ENCODE data around the gene NXN.

- PRO-cap, result no peak
Observed at GRCh38 chr17:144706-145528, 7.5 kb downstream of the SCGB1C2 start.

GRCh38 chr17:347963-348590 is 4.5 kb downstream of the RPH3AL start:
- PRO-cap, result no peak

DNA sequence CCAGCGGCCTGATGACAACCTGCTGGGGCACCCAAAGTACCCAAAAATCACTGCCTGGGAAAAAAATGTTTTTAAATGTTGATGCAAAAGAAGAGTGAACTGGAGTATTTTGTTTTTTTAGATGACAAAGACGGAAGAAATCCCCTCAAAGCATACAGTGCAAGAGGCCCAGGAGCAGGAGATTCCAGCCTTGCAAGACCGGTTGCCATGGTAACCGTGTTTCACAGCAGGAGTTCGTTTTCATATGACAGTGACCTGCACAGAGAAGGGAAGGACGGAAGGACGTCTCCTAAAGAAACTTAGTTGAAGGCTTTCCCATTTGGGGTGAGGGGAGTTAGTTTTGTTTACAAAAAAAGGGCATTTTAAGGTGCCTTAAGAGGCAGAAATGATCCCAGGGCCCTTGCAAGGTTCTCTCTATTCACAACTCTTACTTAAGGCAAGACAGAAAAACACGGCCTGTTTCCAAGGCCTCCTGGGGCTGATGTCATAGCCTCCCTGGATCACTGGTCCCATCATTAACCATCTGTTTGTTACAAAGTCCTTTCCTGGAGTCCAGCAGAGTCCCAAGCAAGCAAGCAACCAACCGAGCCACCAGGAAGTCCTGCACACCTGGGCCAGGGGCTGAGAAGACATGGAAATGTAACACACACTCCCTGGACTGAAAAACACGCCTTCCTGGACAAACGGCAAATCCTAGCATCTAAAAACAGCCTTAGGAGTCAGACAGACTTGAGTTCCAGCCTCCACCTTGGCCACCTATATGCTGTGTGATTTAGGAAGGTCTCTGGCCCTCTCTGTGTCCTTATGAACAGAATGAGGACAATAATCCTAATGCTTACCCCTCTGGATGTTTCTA is 27.3 kb upstream of the C17orf97 start:
- PRO-cap, result no peak

DNA sequence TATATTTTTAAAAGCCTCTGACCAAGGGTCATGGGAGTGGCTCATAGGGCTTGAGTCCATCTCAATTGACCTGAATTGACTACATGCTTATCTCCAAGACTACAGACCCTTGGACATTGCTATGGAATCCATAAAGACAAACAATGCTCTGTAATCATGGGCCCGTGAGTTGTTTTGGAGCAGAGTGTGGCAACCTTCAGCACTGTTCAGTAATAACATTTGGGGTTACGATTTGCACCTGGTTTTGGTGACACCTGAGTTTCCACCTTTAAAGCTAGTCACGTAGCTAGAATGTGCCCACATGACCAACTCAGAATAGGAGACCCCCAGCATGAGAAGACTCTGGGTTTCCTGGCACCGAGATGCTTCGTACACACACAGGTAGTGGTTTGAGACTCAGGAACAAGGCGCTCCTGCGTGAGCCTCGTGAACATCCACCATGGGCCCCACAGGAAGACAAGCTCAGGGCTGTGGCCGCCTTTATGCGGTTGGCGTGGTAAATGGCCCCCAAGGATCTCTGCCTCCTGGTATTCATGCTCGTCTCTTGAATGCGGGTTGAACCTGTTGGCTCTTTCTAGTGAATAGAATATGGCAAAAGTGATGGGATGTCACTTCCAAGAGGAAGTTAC is 9.1 kb downstream of the C17orf97 start:
- PRO-cap, result no peak

DNA sequence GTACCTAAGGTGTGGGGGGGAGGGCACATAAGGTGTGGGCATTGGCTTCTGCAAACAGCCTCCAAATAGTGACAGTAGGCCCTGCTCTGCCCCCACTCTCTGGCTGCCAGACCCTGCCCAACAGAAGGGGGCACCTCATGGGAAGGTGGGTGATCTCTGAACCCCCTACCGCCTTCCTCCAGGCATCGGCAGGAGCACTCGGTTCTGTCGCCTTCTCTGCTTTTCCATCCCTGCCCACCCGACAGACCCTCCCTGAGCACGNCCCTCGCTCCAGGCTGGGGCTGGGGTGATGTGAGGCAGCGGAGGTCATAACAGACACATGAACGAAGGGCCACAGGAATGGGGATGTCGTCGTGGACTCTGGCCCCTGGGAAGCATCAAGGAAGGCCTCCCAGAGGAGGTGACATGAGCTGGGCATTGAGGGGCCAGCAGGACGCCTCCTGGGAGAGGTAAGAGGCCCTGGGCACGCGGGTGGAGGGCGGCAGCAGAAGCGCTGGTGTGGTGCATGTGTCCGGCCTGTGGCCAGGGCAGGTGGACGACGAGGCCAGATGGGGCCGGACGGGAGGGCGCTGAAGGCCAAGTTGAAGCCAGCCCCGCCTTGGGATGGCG is 79.1 kb downstream of the C17orf97 start:
- PRO-cap, result no peak

- PRO-cap, result no peak
Observed at GRCh38 chr17:545115-545801, 135.1 kb downstream of the C17orf97 start.

DNA sequence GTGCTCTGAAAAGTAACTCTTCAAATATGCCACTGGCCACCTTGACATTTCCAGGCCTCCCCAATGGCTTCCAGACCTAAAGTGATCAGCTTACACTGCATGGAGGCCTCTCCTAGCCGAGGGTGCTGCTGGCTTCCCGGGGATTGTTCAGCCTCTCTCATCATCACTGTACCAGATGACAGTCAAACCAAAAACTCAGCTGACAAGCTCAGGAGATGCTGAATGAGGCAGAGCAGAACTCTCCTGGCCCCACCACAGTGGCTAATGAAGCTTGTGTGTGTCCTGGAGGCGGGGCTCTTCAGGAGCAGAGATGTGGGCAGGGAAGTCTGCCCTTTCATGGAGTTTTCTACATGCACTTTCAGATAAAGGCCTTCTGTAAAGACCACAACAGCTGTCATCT is 113.3 kb downstream of the VPS53 start:
- PRO-cap, result no peak

GRCh38 chr17:728790-729445 is 3.5 kb upstream of the TLCD3A start:
- PRO-cap, result no peak

DNA sequence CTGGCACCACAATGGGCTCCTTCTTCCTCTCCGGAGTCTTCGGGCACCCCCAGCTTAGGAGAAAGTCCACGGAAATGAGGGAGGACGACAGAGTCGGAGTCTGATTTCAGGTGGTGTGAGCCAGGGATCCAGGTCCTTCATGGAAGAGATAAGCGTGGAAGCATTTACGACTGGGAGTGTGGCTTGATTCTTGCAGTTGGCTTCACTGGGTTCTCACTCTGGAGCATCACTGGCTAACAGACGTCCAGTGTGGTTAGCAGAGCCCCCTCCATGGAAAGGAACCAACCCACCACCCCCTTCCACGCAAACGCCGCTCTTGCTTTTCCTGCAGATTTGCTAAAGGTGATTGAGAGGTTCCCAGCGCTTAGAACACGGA is 878 bp downstream of the TLCD3A start:
- PRO-cap, result no peak

DNA sequence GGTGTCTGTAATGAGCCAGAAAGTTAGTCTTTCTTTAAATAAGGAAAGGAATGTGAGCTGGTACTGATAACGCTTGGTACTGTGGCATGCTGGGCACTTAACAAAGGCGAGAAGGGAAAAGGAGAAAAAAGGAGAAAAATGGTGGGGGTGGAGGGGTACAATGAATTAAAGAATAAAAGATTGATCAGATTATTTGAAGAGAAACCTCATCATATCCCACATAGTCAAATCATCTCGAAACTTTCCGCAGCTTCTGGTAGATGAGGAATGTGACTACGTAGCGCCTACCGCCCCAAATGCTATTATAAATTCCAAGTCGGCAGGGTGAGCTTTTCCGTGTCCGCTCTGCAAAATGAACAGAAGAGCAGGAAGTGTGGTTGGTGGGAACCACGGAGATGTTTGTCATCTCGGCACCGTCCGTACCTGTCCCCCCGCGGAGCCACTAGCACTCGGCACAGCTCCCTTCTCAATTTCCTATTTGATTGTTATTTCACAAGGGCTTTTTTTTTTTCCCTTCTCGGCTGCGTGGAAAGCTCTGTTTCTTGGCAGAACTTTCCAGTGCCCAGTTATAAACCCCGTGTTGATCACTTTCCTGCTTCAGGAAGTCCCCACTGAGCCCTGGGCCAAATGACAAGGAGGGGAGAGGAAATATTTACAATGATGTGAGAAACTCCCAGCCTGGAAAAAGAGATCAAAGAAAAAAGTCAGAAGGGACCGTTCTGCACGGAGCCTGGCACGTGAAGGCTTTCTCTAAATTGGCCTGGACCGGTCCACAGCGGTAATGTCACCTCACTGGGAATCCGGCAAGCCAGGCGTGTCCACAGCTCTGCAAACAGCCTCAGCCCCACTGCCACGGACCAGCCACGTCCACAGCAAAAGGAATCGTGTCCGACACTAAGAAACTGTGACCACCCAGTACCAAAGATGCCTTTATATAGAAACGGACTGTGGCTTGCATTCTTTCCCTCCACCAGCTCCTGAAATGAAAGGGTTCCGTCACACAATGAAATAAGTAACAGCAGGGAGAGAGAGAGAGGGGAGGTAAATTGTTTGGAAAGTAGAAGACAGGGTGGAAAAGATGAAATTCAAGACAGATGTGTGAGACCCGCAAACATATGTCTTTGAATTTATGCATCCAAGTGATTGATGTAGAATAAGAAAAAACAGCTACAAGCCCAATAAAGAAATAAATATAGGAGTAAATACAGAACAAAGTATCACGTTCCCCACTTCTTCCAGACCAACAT is 65.0 kb downstream of the MRM3 start:
- PRO-cap, result no peak

DNA sequence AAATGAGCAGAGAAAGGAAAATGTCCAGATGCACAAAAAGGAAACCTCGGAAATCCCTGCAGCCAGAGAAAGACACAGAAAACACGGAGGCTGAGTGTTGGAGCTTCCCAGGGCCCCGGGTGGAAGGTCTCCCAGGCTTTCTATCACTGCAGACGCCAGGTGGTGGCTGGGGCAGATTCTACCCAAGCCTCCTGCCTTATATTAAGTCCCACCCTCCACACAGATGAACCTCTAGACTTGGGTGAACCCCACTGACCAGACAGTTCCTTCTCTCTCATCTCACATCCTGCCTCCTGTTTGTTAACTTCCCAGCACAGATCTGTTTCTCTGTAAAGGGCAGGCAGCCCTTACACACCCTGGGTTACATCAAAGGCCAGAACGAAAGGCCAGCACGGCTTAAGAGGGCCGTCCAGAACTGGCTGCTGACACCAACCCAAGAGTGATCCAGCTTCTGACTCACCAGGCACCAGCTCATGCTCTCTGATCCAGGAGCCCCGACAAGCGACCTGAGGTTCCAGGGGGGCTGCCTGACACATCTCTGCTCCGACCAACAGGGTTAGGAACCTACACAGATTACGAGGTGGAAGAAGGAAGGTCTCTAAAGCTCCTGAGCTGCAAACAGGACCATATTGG is 86.8 kb downstream of the MRM3 start:
- PRO-cap, result no peak

DNA sequence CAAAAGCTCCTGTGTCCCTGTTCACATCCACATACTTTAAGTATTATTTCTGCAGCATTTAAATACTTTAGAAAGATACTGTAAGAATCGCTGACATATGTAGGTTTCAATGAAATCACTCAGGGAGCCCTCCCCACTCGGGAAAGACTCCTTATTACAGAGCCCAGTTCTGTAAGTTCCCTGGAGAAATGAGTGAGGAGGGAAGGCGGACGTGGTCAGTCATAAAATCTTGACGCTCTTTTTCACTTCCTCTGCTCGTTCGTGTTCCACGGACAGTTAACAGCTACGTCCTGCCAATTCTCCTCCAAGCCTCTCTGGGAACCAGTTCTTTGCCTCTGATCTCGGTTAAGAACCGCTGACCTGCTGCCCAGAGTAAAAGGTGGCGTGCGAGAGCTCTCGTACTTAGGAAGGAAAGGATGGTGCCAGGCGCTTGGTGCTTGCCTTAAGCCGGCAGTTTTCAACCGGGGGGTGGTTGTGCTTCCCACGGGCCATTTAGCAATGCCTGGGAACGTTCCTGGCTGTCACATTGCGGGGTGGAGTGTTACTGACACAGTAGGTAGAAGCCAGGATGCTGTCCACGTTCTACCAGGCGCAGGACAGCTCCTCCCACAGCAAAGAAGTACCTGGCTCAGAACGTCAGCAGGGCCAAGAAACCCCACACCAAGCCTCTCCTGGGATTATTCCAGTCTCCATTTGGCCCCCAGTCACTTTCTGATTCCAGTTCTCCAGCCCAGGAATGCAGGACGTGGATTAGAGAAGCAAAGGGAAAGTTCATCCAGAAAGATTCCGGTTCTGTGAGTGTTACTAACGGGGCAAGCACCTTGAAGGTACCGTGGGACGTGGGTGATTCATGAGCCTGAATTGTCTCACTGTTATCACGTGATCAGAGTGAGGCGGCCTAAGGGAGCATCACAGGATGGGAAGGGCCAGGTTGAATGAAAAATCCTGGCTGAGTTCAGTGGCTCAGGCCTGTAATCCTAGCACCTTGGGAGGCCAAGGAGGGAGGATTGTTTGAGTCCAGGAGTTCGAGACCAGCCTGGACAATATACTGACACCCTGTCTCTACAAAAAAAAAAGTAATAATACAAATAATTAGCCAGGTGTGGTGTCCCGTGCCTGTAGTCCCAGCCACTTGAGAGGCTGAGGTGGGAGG is 87.7 kb downstream of the MRM3 start:
- PRO-cap, result no peak

DNA sequence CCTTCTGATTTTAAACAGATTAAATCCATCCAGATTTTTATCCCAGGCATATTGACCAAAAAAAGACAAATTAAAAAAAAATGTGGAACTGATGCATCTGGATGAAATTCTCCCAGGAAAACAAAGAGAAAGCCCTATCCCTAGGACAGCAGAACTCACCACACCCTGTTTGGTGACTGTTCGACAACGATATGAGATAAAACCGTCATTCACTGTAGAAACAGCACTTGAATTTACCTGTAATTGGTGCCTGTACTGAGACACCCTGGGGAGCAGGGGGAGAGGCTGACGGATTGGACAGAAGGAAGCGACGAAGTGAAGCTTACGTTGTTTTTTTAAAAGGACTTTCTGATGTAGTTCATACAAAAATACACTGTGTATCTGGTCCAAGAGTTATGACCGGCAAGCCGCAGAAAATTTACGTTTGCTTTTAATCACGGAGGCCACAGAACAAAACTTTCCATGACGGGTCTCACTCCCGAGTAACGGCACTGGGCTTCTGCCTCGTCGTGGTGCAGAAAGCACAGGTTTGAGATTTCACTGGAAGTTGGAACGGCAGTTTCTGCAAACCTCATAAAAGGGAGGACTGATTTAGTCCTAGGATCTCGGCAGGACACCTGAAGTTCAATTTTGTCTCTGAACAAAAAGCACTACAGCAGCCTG is 9.7 kb downstream of the NXN start:
- PRO-cap, result no peak

DNA sequence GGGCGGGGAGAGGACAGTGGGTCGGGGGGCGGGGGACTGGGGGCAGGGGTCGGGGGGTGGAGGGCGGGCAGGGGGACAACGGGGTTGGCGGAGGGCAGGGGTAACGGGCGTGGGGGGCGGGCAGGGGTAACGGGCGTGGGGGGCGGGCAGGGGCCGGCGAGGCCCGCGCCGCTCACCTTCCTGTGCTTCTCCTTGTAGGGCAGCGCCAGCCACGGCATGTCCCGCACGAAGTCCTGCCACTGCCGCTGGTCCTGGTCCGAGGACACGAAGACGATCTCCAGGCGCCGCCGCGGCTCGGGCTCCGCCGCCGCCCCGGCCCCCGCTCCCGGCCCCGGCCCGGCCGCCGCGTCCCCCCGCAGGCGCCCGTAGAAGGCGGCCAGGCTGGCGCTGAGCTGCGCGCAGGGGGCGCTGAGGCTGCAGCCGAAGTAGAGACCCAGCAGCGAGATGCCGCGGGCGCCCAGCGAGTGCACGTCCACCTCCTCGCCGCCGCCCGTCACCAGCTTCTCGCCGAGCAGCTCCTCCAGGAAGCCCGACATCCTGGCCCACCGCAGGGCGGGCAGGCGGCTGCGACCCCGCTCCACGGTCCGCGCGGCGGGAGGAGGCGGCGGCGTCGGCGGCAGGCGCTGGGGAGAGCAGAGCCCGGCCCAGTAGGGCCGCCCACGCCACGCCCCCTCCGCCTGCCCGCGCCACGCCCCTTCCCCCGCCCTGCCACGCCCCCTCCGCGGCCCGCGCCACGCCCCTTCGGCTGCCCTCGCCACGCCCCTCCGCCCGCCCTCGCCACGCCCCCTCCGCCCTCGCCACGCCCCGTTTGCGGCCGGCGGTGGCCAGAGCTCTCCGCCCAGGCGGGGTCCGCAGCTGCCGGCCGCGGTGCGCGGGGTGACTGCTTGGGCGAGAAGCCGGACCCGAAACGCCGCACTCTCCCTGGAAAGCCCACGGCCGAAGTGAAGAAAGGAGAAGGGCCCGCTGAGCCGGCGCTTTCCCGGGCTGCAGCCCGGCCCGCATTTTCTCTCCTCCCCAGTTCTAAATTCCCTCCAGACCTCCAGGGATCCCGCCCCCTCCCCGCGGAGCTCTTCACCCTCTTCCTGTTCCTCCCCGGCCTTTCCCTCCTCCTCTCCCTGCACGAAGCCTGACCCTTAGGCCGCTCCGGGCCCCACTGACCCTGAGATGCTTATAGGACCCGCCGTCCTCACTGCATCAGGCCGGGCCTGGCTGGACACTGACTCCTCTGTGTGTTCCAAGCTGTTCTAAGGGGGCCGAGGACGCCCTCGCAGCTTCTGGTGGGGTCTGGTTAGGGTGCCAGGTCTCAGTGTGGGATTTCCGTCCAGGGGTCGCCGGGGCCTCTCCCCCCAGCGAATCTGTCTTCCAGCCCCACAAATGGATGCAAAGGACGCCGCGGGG is at the start of gene NXN:
TSS of gene NXN (minus strand) at position 634 of the 1,398 bp plus-strand sequence.
- PRO-cap, result bidirectional peak, plus-strand start at position 827 of the sequence, minus-strand start at position 622 of the sequence

- PRO-cap, result no peak
Observed at GRCh38 chr17:1001184-1001622, 4.3 kb downstream of the TIMM22 start.

DNA sequence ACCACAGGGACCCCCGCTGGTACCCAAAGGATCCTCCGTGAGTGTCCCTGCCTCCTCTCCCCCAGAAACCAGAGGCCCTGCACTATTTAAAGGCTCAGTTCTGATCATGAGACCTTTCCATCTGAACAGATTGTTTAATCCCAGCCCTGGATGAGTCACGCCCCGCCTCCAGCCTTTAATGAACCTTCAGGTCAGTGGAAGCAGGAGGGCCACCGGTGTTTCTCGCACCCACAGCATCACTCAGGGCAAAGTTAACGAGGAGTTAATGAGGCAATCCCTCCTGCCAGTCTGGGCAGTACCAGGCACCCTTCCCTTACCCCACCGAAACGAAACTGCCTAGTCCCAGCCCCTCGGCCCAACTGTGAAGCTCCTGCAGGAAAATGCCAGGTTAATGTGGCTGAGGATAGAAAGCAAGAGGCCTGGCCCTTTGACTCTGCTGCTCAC is 32.4 kb downstream of the TIMM22 start:
- PRO-cap, result no peak

- PRO-cap, result bidirectional peak, plus-strand start at chr17:1039816, minus-strand start at chr17:1039581
Observed at GRCh38 chr17:1038794-1039992, 42.3 kb downstream of the TIMM22 start.

DNA sequence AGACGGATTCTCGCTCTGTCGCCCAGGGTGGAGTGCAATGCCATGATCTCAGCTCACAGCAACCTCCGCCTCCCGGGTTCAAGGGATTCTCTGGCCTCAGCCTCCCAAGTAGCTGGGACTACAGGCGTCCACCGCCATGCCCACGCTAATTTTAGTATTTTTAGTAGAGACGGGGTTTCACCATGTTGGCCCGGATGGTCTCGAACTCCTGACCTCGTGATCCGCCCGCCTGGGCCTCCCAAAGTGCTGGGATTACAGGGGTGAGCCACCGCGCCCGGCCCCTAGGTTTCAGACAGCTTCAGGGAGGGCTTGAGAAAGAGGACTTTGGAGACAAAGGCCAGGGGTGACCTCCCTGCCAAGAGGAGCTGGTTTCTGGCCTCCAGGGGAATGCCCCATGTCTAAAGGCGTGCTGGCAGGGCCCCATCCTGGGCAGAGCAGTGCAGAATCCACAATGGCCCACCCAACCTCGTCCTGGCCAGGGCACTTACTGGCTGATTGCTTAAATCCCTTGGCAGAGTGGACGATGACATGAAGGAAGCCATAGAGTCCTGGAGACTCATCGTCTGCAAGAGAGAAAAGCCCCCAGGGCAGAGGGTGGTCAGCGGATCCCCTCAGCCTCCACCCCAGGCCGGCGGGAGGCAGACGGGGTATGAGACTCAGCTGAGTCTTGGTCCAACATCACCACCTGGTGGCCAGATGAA is 58.8 kb downstream of the TIMM22 start:
- PRO-cap, result no peak

DNA sequence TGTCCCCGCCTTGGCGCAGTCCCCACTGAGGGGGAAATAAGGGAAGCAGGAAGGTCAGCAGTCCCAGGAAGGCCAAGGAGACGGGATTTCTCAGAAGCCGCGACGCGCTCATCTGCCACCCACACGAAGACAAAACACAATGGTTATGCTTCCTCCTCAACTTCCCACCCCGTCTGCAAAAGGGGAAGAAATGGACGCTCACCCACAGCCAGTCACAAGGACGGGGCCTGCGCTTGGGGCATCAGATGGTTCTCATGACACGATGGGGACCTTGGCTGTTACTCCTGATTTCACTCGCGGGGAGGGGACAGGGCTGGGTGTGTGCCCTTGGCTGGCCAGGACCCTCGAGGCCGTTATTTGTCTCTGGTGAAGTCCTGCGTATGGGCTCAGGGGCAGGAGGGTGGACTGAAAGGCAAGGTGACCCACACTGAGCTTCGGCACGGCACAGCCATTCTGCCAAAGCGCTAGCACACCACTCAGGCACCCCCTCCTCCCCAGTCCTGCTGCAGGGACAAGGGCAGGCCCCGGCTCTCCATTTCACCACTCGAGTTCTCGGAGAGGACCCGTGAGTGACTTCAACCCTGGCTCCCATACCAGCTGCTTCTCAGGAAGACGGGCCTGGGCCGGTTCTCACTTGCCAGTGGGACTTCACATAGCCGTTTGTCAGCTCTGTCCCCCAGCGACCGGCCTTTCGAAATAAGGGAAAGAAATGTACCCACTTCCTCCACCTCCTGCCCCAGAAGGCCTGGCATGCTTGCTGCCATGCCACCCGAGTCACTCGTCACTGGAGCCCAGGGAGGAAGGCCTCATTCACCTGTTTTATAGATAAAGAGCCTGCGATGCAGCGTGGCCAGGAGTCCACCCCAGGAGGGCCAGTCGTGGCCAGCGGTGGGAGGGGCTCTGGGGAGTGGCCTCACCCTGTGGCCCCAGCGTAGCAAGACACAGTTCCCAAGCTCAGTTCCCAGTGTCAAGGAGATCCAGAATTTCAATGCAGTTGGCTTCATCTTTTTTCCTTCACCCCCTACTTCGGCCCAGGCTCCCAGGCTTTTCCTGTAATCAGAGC is 84.4 kb downstream of the ABR start:
- PRO-cap, result no peak

DNA sequence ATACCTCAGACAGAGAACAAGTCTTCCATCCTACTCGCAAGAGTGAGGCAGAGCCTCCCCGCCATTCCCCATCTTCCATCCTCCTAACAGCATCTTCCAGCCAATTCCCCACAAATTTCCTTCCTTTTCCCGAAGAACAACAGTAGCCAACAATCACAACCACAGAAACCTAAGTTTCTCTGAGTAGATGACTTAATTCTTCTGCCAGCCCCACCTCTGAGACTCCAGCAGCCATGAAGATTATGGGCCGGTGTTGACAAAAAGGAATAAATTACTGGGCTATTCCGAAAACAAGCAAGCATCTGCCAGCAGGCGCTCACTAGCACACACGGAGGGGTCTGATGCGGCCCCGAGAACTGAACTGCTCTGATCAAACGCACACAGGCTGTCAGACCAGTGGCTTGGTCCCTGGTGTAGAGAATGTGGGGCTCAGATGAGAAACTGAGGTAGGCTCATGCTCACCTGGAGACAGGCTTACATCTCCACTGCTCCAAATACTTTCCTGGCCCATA is 5.7 kb downstream of the ABR start:
- PRO-cap, result no peak

All from left lobe of liver (tissue), 1 donor.